Right atrium auricular region (tissue), 2 donors: ENCODE results near the gene SOX13.

GRCh38 chr1:203407291-203407861, 56.5 kb upstream of the FMOD start:
- PRO-cap = unidirectional peak, minus-strand start at chr1:203407441
- RAMPAGE, long total RNA, 2 experiments = no peak in any of the 2 experiments

- PRO-cap = bidirectional peak, plus-strand start at chr1:203466186, minus-strand start at chr1:203466064
- RAMPAGE, long total RNA, 2 experiments = no peak in any of the 2 experiments
These were observed 9.7 kb upstream of the PRELP start for GRCh38 chr1:203465801-203466317.

GRCh38 chr1:203476853-203477368, 1.3 kb downstream of the PRELP start:
- PRO-cap = no peak
- RAMPAGE, long total RNA, 2 experiments = no peak in any of the 2 experiments

- PRO-cap = bidirectional peak, plus-strand start at chr1:203572379, minus-strand start at chr1:203572165
- RAMPAGE, long total RNA, 2 experiments = no peak in any of the 2 experiments
These were observed 54.6 kb upstream of the ATP2B4 start for GRCh38 chr1:203571924-203572632.

GRCh38 chr1:203583905-203584587, 42.6 kb upstream of the ATP2B4 start:
- PRO-cap = no peak
- RAMPAGE, long total RNA, 2 experiments = no peak in any of the 2 experiments

- PRO-cap = bidirectional peak, plus-strand start at chr1:203628747, minus-strand start at chr1:203628595; bidirectional peak, plus-strand start at chr1:203628888, minus-strand start at chr1:203628858
- RAMPAGE, long total RNA, 2 experiments = no peak in any of the 2 experiments
These were observed 2.1 kb downstream of the ATP2B4 start for GRCh38 chr1:203628628-203629210.

DNA sequence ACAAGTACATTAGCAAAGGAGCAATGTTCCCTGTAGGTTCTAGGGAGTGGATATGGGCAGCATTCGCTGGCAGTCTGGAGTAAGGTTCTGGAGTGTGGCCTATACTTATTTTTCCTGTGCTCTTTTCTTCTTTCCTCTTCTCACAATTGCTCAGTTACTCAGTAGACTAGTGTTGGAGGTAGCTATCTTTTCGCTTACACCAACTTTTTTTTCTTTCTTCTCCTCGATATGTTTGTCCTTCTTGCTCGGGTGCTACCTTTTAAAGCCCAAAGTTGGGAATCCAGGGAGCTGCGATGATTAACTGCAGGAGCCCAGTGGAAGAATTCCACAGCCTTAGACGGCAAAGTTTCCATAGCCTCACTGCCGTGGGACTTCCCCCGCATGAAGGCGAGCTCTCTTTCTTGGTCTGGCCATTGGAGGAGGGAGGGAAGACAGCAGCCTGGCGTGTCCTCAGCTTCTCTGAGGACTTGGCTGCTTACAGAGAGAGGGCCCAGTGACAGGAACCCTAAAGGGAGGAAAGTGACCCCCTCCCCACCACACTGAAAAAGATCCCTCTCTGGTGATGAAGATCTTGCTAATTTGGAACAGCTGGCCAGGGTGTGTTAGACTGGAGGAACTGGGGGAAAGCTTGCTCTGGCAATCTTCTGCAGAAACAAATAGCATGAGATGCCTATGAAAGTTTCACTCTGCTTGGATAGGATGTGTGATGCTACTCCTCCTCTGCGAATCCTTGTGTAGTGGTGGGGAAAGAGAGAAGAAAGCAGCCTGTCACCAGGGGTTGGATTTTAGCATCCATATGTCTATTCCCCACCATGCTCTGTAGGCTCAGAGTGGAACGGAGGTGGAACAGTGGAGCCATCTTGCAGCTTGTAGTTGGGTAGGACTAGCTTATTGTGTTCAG, 41.0 kb downstream of the ATP2B4 start:
- PRO-cap = bidirectional peak, plus-strand start at position 413 of the sequence, minus-strand start at position 408 of the sequence
- RAMPAGE, long total RNA, 2 experiments = no peak in any of the 2 experiments

DNA sequence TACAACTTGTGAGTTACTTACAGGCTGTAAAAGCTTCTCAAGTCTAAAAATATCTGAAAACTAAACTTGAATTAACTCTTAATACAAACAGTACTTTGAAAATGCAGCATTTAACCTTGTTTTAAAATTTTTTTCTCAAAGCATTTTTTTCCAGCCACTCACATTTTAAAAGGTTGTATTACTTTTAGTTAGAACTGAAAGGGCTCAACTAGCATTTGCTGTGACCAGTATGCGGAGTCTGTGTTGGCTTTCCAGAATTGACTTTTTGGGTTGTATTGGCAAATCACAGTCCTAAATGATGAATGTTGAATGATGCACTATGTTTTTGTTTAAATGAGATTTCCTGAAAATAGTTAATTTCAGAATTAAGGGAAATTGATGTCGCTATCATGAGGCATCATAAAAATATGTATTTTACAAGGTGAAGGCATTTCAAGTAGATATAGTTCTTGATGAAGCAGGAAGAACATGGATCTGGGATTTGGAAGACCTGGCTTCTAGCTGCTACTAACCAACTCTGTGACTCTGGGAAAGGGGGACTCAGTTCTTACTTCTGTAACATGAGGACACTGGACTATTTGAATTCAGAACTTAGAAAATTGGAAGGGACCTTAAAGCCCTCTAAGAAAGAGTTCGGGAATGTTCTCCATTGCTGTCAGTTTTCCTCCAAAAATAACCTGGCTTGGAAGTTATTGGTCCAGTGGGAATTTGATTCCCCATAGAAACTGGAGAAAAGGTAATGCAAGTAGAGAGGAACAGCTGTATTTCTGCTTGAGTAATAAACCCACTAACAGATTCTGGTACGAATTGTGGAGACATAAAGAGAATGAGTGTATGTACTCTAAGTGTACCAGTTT, 1.5 kb downstream of the ZBED6 start:
- PRO-cap = no peak
- RAMPAGE, long total RNA, 2 experiments = no peak in any of the 2 experiments

- PRO-cap = no peak
- RAMPAGE, long total RNA, 2 experiments = no peak in any of the 2 experiments
These were observed 2.1 kb downstream of the ZBED6 start for GRCh38 chr1:203797554-203797958.

DNA sequence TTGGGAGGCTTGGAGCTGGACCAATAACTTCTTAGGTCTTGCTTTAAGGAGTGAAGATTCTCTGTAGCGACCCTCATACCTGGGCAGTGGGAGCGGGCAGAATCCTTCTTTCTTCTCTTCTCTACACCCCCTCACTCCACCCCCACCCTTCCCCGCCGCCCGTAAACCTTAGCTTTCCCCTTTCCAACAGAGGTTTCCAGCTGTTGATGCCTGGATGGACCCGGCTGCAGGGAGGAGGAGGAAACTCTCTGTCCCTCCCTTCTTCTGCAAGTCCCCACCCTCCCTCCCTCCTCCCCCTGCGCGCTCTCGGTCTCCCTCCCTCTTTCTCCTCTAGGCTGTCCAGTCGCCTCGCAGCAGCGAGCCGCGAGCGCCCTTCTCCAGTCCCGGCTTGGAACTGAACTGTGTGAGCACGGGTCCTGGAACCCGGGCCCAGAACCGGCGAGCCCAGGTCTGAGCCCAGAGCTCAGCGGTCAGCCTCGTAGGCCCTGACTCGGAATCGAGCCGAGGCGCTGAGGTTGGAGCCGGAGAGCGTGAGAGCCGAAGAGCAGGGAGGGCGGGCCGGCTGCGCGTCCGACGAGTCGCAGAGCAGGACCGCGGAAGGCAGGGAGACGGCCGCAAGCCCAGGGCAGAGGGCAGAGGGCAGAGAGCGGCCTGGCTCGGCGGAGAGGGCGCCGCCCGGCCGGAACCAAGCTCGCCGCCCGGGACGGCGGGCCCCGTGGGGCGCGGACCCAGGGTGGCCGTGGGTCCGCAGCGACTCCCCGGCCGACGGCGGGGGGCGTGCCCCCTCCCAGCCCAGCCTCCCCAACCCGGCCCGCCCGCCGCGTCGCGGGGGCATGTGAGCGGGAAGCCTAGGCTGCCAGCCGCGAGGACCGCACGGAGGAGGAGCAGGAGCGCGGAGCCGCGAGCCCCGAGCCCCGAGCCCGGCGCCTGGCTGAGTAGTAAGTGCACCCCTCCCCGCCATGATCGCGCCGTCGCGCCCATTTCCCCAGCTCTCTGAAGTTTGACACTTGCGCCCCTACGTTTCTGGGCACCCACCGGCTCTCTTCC, at the start of gene SOX13:
Gene SOX13, plus strand, starts transcription at position 342 of the 1,047 bp plus-strand sequence.
- PRO-cap = bidirectional peak, plus-strand start at position 342 of the sequence, minus-strand start at position 234 of the sequence; bidirectional peak, plus-strand start at position 859 of the sequence, minus-strand start at position 779 of the sequence
- RAMPAGE, long total RNA, 2 experiments = no peak in any of the 2 experiments

DNA sequence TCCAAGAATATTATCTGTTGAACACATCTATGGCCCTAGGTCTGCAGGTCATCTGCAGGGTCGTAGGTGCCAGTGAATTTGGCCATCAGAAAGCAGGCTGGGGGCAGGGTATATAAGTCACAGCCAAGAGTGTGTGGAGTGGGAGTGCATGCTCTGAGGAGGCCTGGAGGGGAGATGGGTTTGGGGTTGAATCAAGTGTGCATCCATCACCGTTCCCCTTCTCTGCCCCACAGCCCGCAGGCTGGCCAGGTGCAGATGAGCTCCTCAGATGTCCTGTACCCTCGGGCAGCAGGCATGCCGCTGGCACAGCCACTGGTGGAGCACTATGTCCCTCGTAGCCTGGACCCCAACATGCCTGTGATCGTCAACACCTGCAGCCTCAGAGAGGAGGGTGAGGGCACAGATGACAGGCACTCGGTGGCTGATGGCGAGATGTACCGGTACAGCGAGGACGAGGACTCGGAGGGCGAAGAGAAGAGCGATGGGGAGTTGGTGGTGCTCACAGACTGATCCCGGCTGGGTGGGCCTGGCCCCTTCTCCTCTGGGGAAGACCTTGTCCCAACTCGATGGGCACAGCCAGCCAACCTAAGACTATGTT, 26.1 kb downstream of the ETNK2 start:
- PRO-cap = no peak
- RAMPAGE, long total RNA, 2 experiments = no peak in any of the 2 experiments

GRCh38 chr1:204145047-204145706, 6.7 kb downstream of the ETNK2 start:
- PRO-cap = no peak
- RAMPAGE, long total RNA, 2 experiments = no peak in any of the 2 experiments

GRCh38 chr1:204145707-204146047, 6.2 kb downstream of the ETNK2 start:
- PRO-cap = no peak
- RAMPAGE, long total RNA, 2 experiments = no peak in any of the 2 experiments

GRCh38 chr1:204152438-204153004, 677 bp upstream of the ETNK2 start:
- PRO-cap = no peak
- RAMPAGE, long total RNA, 2 experiments = no peak in any of the 2 experiments

DNA sequence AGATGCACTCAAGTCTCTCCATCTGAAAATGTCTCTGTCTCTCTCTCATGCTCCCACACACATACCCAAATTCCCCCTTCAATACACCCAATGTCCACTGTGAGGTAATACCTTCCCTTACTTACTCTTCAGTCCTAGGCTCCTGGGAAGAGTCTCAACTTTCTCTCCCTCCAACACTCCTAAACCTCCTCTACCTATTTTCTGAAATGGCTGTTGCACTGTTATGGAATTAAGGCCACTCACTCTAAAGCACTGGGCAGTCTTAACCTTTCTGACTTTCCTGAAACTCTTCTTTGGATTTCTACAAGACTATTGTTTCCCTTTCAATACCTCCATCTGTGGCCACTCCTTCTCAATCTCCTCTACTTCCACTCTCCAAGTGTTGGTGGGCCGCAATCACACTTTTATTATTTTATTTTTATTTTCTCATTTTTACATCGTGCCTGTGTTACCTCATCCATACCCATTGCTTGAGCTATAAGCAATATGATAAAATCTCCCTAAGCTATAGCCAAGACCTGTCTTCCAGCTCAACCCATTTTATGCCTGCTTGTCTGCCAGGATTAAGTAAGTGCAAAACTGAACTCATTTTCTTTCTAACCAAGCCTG, 56.2 kb upstream of the GOLT1A start:
- PRO-cap = no peak
- RAMPAGE, long total RNA, 2 experiments = no peak in any of the 2 experiments

DNA sequence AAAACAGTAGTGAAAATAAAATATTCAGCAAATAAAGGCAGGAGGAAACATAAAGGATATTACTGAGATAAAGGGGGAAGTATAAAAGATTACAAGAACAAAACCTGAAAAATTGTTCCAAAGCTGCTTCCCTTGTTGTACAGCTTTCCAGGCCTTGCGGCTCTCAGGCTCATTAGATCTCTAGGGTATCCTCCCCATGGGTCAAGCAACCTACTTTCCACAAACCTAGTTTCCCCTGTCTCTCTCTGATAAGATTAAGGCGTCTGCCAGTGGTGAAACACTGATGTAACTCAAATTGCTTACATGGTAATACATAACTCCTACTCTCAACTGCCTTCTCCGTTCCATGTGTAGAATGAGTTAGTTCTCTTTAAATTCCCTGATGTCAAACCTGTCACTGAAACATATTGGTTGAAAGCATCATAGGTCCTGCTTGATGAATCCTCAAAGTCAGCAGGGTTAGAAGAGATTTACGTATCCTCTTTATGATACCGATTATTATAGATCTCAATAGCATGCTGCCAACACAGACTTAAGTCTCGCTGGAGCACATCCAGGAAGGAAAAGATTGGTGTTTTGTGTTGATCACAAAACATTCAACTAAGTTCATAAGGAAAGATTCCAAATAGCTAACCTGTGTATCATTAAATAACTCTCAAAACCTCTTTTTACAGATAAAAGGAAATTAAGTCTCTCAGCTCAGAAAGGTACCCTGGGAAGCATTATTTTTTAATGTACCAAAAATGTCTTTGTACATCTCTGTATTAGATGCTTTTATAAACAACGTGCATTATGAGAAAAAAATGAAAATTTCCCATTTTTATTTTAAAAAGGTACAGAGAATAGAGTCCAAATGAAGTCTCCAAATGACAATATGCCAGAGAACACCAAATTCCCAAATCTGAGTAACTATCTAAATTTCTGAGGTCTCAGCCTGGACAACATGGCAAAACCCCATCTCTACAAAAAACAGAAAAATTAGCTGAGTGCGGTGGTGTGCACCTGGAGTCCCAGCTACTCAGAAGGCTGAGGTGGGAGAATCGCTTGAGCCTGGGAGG, 10.5 kb downstream of the PPP1R15B start:
- PRO-cap = no peak
- RAMPAGE, long total RNA, 2 experiments = no peak in any of the 2 experiments

GRCh38 chr1:204405910-204406394, 5.7 kb downstream of the PPP1R15B start:
- PRO-cap = no peak
- RAMPAGE, long total RNA, 2 experiments = no peak in any of the 2 experiments

GRCh38 chr1:204442724-204443639, 31.4 kb upstream of the PPP1R15B start:
- PRO-cap = no peak
- RAMPAGE, long total RNA, 2 experiments = no peak in any of the 2 experiments

GRCh38 chr1:204461269-204461959, 33.2 kb downstream of the PIK3C2B start:
- PRO-cap = no peak
- RAMPAGE, long total RNA, 2 experiments = no peak in any of the 2 experiments

DNA sequence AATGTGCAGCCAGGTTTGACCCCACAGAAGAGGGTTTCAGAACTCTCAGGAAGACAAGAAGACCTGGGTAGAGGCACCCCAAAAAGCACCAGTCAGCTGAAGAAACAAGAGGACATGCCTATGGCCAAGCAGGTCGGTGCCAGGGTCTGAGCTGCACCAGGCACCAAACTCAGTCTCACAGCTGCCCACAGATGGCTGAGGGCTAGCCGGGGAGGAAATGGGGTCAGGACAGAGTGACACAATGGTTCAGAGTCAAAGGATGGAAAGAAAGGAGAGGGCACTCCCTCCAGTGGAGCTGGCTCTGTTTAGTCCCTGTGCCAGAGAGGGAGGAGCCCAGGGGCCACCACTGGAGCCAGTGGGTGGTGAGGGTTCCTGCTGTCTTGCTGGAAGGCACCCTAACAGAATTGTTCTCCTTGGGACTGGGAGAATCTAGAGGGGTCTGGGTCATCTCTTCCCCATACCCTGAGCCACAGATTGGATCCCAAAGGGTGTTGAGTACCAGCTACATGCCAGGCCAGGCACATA, 17.2 kb downstream of the PIK3C2B start:
- PRO-cap = no peak
- RAMPAGE, long total RNA, 2 experiments = no peak in any of the 2 experiments